ENCODE measurements around the genes LPCAT2, MT1M, MT1H and SLC12A3.

DNA sequence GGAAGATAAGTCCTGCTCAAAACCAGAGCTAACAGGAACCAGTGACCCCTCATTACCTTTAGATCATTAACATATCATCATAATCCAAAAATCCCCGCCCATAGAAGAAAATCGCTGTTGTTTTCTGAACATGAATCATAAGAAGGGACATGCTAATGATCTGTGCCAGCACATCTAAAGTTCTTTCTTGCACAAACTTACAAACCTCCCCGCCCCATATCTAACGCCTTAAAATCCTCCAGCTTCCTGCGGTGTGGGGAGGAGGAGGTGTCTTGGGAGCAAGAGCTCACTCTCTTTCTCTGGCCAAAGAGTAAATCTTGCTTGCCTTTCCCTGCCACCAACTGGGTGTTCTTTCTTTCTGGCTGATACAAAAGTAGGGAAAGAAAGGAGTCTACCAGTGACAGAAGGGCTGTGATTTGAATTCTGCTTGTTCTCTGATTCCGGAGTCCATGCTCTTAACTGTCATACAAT lies 78.3 kb downstream of the IRX3 start:
- PRO-cap: no peak

GRCh38 chr16:54927142-54927737 lies 3.4 kb upstream of the IRX5 start:
- PRO-cap: no peak

DNA sequence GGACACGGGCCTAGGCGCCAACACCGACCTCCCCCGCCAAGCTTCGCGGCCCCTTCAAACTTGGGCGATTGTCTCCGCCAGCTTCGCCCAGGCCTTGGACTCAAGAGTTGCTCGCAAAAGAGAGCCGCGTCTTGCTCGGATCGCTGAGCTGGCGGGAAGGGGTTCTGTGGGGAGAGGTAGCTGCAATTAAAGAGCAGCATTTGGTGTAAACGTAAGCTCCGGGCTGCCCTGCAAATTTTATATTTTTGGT lies 775 bp downstream of the IRX5 start:
- PRO-cap: no peak

DNA sequence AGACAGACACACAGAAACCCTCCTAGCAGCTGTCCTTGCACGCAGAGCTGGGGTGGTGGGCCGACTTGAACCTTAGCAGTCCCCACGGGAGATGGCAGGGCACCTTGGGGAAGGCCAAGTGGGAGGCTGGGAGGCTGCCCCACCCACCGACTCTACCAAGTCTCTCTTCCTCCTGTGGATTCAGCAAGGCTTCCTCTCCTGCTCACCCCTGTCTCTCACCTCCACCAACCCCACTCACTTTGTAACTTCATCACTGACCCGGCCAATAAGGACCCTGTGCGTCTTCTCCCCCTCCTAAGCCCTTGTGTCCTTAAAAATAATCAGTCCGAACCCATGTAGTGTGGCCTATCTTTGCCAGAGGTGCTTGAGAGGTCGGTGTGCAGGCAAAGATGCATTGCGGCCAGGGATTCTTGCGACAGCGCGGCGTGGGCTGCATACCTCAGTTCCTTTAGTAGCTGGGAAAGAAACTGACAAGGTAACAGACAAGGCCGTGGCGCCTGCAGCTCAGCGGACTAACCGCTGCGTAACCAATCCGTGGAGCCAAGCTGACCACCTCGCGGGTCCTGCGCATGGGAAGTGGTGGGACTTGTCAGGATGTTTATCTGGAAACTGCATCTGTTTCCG lies 6.5 kb downstream of the IRX6 start:
- PRO-cap: no peak

GRCh38 chr16:55331047-55331504 lies 7.1 kb downstream of the IRX6 start:
- PRO-cap: no peak

- PRO-cap: no peak
These were observed 47.0 kb downstream of the IRX6 start for GRCh38 chr16:55370847-55371493.

- PRO-cap: bidirectional peak, plus-strand start at chr16:55503134, minus-strand start at chr16:55502908
These were observed 6.0 kb upstream of the LPCAT2 start for GRCh38 chr16:55502646-55503424.

GRCh38 chr16:55508760-55509527 lies at the start of gene LPCAT2:
Gene LPCAT2 (plus strand): TSS chr16:55509072.
- PRO-cap: unidirectional peak, plus-strand start at chr16:55509123; unidirectional peak, plus-strand start at chr16:55509226

DNA sequence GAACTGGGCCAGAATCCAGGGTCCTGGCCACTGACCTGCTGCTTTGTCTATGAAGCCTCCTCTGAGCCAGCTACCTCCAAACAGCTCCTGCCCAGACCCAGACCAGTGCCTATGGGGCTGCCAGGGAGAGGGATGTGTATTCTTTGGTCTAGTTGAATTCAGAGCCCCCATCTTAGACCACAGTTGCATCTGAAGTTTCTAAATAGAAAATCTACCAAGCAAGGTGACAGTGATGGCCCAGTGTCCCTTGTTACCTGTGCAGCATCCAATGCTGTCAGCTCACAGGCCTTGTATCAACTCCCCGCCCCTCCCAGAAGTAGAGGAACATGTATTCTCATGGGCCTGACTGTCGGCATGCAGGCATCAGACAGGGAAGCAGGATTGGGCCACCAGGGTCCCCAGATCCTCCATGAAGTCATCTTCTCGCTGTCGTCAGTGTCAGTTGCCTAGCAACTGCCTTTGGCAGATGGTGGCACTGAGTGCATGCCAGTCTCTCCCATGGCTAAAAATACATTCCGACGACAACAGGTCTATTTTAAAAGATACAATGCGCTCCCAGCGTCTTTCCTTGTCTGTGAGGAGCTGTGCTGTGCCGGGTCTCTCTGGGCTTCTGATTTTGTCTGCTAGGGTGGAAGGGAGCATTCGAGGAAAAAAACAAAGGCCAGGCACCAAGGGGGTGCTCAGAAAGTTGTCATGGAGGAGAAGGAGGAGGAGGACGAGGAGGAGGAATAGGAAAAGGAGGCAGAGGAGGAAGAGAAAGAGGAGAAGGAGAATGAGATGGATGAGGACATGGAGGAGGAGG lies 36.8 kb upstream of the CES5A start:
- PRO-cap: no peak

GRCh38 chr16:56193427-56193956 lies 2.2 kb downstream of the GNAO1 start:
- PRO-cap: no peak

DNA sequence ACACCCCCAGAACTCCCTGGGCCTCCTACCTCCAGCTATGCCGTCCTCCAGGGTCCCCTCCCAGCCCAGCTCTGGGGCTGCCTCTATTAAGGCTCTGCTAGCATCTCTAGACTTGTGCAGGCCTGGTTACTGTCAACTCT lies 20.0 kb downstream of the GNAO1 start:
- PRO-cap: unidirectional peak, minus-strand start at position 73 of the sequence

GRCh38 chr16:56317959-56318746 lies 107.2 kb downstream of the AMFR start:
- PRO-cap: no peak

GRCh38 chr16:56404676-56405213 lies 20.6 kb downstream of the AMFR start:
- PRO-cap: no peak

GRCh38 chr16:56518472-56518971 lies 1.3 kb downstream of the BBS2 start:
- PRO-cap: no peak

DNA sequence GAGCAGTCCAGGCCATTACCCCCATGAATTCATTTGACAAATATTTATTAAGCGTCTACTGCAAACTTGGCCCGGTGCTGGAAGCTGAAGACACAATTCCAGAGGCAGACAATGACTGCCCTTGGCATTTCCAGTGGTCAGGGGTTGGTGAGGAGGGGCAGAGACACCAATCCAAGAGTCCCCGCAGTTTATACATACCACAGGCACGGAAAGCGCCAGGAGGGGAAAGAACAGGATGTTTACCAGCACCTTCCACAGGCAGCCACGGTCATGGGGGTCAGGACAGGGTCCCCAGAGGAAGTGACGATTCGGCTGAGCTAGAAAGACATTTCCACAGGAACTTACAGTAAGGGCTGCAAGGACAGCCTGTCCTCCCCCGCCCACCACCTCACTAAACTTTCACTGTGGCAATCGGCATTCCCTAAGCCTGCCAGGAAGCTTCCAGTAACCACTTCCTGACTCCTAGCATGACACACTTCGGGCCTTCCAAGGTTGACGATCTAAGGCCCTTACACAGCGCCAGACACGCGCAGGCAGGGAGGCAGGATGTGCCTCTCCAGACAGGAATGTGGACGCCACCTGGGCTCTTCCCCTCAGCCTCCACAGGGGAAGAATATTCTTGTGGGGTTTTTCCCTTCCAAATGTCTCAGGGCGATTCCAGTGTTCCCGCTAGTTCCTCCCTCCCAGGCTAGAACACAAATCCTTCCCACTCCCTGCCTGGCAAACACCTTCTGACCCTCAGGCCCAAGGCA lies 1.2 kb upstream of the MT2A start:
- PRO-cap: no peak

GRCh38 chr16:56626639-56627086 lies 1.1 kb downstream of the MT1E start:
- PRO-cap: no peak

GRCh38 chr16:56632361-56633217 lies at the start of gene MT1M:
Gene MT1M (plus strand): TSS chr16:56632659.
- PRO-cap: bidirectional peak, plus-strand start at chr16:56632659, minus-strand start at chr16:56632532

DNA sequence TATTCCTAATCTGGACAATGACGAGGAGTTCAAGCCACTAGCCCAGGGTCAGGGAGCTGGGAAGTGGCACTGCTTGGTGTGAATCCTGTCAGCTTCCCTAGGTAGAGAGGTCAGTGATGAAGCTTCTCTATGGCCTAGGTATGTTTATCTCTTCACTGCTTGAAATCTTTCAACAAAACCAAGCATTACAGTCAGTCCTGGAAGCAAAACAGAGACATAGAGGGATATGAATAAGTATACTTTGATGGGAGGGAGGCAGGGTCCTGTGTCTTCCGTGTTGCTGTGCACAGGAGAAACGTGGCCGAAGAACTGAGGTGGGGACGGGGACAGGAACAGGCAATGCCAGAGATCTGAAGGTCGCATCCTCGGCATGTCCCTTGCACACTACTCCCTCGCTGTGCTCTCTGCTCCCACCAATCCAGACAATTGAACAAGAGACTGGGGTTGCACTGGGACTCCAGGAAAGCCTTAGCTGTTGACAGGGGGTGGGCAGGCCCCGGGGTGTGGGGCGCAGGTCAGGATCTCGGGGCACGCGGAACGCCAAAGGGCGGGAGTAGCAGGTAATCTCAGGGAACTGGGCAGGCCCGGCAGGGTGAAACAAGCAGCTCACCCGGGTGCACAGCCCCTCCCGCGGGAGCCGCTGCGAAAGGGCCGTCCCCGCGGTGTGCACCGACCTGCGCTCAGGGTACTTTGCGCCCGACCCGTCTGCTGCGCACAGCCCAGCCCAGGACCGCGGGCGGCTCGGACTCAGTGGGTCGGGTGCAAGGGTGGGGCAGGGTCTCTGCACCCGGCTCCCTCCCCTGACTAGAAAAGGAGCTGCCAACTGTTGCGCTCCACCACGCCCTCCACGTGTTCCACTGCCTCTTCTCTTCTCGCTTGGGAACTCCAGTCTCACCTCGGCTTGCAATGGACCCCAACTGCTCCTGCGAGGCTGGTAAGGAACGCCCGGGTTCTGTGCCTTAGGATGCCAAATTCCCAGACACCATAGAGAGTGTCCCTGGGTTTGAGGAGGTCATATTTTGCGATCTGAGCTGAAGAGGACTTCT lies at the start of gene MT1H:
MT1H (plus strand) TSS at position 836 of the 1,046 bp plus-strand sequence.
- PRO-cap: no peak

DNA sequence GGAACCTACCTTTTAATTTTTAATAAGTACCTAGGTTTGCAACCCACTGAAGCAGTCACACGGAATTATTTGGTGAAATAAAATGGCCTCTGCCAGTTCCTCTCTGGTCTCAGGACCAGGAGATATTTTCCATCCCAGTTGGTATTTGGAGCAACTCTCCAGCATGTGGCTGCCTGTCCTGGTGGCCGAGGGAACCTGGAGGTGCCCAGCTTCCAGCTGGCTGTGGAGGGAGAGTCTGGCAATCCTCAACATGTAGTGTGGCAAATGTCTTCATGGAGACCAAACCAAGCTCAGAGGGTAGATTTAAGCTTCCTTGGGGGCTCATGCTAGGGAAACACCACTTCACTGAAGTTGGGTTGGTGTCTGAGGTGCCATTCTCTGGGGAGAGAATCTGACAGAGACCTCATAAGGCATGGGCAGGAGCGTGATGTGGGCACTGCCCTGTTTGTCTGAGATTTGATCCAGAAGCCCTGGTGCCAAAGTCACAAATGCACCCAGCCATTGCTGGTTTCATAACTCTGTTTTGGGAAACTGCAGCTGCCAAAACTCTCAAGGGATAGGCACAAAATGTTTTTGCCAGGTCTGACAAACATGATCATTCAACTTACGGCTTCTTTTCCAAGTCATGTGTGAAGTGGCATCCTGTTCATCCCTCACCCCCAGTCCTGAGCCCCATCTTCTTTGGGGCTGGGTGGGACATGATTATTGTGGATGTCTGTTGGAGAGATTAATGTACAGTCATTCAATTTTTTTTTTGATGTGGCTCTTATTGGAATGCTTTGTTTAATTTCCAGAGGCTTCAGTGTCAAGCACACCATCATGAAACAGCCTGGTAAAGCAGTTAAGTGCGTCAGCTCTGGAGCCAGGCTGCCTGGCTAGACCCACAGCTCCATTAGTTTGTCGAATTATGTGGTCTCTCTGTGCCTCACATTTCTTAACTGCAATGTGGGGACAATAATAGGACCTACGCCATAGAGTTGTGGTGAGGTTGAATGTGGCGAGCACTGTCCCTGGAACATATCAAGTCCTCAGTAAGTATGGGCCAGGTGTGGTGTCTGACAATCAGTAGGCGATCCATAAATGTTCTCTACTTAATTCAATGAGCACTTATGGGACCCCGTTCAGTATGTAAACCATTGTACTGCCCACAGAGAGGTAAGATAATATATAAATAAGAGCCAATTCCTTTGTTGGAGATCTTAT lies 3.1 kb downstream of the MT1X start:
- PRO-cap: no peak

DNA sequence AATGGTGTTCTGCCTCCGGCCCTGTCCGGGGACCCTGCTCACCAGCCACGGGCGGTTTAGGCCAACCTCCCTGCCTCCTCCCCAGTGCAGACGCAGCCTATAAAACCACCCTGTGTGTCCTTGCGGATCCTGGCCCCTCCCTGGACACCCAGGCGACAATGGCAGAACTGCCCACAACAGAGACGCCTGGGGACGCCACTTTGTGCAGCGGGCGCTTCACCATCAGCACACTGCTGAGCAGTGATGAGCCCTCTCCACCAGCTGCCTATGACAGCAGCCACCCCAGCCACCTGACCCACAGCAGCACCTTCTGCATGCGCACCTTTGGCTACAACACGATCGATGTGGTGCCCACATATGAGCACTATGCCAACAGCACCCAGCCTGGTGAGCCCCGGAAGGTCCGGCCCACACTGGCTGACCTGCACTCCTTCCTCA lies at the start of gene SLC12A3:
SLC12A3 (plus strand) TSS at position 130 of the 438 bp plus-strand sequence.
- PRO-cap: no peak